ENCODE data around the gene SENP7.

- PRO-cap = no peak
Measured at GRCh38 chr3:100519394-100519746, 27.0 kb downstream of the TMEM45A start.

DNA sequence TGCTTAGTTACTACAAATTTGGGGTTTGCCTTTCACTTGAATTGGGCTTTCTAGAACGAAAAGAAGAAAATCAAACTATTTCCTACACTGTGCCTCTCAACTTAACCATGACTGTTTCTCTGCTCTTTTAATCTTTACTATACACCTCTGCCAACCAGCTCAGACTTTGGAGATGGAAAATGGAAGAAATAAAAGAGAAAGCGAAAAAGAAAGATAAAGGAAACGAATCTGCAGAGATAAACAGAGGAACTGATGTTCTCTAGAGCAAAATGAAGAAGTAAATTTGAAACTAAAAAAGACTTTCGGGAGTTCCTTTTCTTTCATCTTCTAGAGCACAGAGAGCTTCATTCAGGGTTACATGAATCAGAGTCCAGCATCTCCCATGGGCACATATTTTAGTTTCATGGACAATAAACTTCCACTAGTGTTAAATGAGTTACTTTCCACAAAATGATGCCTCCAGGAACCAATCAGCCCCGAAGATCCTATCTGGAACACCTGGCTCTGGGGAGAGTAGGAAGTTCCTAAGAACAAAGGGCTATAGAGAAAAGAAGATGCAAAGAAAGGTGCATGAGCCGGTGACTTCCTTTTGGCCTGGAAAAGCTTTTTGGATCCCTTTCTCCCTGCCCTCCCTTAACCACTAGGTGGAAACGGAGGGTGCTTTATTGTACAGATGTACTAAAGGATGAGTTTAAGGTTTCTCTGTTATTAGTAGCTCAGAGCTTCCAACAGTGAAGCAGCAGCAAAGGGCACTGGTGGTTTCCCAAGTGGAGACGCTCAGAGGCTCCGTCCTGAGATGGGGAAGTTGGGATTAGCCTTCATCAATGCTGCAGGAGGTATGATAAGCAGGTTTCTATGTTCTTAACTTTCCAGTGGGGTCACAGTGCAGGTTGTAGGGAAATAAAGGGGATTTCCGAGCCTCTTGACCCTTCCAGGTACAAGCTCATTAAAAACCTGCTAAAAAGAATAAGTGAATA, 6.1 kb upstream of the ADGRG7 start:
- PRO-cap = no peak

DNA sequence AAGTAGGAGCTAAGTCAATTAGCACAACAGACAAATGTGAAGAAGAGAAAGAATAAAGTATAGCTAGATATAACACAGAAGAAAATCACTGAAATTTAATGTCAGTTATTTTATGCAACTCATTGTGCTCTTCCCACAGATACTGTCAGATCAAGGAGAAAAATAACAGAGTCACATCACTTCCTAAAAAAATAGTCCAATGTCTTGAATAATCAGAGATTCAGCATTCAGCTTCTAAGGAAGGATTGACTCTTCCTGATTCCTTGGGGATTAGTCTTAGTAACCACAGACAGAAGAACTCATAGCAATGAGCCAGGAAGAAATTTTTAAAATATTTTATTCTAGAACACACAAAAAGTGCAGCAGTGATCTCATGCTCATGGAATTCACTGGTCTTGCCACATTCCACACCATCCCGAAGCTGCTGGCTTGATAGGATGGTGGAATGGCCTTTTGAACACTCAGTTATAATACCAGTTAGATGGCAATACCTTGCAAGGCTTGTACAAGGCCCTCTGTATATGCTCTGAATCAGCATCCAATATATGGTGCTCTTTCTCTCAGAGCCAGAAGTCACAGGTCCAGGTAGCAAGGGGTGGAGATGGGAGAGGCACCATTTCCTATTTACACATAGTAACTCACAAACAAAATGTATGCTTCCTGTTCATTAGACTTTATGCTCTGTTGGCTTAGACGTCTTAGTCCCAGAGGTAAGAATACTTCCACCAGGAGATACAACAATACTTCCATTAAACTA, 43.0 kb upstream of the ABI3BP start:
- PRO-cap = bidirectional peak, plus-strand start at position 468 of the sequence, minus-strand start at position 309 of the sequence

DNA sequence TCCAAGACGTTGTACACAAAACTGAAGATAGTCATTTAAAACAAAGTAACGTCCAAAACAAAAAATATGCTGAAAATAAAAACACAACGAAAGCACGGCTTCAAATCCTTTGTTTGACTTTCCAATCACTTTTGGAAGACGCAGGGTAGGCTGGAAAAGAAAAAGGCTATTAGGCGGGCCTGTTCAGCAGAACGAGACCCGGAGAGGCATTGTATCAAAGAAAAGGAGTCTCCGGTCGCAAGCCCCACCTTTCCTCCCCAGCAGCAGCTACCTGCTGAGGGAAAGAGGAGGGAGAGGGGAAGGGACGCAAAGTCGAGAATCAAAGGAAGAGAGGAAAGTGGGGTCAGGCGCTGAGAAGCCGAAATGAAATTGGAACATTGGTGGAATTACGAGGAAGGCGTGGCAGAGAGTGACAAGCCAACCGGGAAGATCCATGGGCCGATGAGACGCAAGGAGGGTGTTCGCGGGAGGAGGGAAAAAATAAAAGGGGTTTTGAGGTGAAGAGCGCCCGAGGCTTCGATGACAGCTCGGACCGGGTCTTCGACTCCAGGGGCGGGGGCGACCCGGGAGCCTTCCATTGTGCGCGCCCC, 539 bp downstream of the SENP7 start:
- PRO-cap = bidirectional peak, plus-strand start at position 209 of the sequence, minus-strand start at position 221 of the sequence; bidirectional peak, plus-strand start at position 483 of the sequence, minus-strand start at position 339 of the sequence

DNA sequence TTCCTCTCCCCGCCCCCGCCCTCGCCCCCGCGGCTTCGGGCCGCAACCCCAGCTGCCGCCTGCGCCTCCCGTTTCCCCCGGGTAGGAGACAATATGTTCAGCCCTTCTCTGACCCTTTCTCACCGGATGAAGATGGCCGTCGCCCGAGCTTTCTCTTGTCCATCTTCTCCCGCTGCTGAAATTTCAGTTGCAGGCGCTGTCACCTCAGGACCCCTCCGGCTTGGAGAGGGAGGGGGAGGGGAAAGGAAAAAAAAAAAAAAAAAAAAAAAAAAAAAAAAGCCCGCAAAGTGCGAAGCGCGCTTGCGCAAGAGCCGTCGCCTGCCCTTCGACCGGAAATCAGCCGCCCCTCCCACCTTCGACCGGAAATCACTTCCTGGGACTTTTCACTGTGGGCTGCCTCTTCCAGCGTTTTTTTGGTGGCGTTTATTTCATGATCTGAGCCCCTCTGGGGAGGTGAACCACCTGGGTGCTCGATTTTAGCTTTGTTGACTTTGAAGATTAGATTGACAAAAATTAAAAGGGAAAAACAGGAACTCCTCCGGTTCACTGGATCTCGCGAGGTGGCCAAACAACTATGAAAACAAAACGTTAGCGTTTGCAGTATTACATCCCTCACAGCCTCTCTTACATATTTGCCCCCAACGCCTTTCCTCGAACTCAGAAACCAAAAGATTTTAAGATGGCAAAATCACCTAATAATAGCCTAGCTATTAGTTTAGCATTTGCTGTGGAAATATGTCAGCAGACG, at the start of gene SENP7:
Gene SENP7 (minus strand): TSS at position 245 of the 748 bp plus-strand sequence.
- PRO-cap = bidirectional peak, plus-strand start at position 369 of the sequence, minus-strand start at position 177 of the sequence; bidirectional peak, plus-strand start at position 603 of the sequence, minus-strand start at position 576 of the sequence

GRCh38 chr3:101530465-101531039, 17.5 kb upstream of the SENP7 start:
- PRO-cap = no peak

- PRO-cap = no peak
Measured at GRCh38 chr3:101612947-101613280, 38.9 kb downstream of the PCNP start.

DNA sequence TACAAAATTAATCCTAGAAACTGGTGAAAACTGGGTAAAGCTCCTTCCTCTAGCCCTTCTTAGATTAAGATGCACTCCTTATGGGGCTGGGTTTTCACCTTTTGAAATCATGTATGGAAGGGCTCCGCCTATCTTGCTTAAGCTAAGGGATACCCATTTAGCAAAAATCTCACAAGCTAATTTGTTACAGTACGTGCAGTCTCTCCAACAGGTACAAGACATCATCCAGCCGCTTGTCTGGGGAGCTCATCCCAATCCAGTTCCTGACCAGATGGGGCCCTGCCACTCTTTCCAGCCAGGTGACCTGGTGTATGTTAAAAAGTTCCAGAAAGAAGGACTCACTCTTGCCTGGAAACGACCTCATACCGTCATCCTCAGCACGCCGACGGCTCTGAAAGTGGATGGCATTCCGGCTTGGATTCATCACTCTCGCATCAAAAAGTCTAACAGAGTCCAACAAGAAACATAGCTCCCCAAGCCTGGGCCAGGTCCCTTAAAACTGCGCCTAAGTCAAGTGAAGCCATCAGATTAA, 37.7 kb downstream of the ZBTB11 start:
- PRO-cap = no peak

DNA sequence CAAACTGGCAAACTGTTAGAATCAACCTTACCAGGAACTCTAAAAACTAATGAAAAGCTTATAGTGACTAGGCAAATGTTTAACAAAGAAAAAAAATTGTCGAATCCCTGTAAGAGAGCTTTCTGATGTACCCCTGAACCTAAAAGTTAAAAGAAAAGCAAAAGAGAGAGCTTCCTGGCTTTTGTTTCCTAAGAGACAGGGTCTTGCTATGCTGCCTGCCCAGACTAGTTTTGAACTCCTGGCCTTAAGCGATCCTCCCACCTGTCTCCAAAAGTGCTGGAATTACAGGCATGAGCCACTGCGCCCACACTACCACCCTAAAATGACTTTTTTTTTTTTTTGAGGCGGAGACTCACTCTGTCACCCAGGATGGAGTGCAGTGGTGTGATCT, 23.2 kb downstream of the ZBTB11 start:
- PRO-cap = no peak

- PRO-cap = no peak
Measured at GRCh38 chr3:101757488-101758839, 21.0 kb upstream of the NXPE3 start.

DNA sequence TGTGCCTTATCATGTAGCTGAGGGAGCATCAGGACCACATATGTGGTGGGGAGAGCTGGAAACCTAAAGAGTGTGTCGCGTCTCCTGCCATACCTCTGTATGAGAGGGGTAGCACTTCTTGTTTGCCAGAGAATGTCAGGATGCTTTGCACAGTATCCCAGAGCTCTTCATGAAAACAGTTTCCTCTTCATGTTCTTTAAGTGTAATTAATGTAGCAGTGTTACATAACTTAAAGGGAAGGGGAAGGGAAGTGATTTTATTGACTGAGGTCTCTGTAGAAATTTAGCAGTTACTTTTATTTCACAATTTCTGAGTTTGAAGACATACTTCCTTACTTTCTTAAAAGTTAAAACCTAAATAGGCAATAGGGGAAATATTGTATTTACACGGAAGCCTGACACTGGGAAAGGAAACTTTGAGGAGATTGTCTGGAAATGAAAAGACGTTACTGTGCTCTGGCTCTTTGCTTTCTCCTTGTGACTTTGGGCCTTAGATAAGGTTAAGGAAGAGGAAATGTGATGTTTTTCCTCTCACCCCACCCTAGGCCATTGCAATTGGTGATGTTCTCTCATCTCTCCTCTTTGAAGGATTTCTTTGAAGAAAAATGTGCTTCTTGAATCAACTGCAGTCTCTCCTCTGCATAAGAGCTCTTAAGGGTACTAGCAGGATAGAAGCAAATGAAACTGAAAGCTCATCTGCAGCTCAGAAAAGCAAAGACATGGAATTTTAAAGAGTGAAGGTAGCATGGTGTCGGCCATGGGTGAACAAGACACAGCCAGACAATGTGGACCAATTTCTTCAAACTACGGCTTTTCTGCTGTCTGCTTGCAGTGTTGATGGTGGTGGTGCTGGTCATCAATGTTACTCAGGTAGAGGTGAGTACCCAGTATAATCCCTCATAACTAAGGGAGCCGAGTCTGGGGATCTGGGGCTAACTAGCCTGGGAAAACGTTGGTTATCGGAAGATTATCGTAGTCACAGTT, 6.1 kb downstream of the NXPE3 start:
- PRO-cap = no peak

GRCh38 chr3:101801227-101801864, 22.3 kb downstream of the NXPE3 start:
- PRO-cap = no peak

DNA sequence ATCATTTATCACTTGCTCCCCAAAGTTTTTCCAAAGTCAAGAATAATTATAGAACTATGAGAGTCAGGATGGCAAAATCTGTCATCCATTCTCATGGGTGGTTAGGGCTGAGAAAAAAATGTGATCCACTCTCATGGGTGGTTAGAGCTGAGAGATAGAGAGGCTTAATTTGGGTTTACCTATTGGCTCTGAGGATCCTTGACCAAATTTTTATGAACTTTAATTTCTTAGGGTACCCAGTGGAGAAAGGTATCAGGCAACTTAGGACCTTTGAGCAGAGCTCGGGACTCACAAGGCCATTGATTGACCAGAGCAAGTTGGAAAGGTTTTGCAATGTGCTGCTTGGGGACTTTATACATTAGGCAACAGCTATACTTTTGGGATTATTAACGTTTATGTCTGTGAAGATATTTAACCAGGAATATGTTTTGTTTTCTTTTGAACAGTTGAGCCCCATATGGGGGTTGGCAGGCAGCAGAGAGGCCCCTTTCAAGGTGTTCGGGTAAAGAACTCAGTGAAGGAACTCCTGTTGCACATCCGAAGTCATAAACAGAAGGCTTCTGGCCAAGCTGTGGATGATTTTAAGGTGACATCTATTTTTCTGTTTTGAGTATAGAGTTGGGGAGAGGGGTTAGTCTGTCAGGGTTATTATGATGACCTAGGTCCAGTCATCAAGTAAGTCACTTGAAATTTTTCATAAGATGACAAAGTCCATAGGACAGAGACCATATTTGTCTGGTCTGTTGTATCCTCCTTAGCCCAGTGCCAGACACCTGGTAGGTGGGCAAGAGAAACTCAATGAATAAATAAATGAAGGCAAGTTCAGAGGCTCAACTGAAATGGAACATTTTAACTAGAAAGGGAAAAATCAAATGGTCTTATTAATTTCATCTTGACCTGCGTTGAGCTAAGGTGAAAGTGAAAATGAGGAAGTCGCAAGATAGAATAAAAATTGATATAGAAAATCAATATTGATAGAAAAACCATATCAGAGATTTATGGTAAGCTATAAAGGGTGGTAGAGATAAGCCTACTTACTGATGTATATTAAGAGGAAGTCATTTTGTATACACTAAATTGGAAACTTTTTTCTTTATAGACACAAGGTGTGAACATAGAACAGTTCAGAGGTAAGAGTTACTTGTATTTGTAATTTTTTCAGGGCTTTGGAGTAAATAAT, 2.7 kb downstream of the NFKBIZ start:
- PRO-cap = no peak

GRCh38 chr3:101854021-101854380, 4.7 kb downstream of the NFKBIZ start:
- PRO-cap = no peak

- PRO-cap = no peak
Measured at GRCh38 chr3:101865956-101866471, 16.7 kb downstream of the NFKBIZ start.

DNA sequence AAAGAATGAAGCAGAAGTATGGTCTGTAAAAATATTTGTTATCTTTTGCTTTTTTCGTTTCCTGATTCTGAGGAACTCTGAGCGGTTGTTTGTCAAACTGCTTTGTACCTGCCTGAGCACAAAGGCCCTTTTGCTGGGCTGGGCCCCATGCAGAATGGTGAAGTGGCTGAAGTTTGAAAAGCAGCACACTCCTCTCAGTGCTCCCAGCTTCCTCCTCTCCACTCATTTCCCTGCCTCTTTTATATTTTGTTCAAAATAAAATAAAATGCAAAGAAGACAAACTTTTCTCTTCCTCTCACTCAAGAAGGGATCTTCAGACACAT, 229.6 kb downstream of the NFKBIZ start:
- PRO-cap = unidirectional peak, plus-strand start at position 188 of the sequence

DNA sequence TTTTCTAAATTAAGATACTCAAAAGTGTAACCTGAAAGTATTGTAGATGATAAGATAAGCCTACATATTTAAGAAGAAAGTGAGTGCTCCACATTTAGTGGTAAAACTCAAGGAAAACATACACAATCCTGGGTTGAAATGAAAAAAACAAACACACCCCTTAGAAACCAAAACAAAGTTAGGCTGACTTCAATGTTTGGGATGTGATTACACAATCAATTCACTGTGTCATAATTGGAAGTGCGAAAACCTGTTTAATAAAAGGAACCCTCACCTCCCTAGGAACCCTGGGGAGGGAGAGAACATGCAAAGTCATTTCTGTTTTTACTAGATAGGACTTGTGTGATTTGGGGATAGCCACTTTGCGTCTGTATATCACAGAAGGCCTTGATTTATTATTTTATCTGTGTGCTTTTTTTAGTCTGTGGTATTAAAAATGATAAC, 274.9 kb downstream of the NFKBIZ start:
- PRO-cap = no peak

- PRO-cap = no peak
Measured at GRCh38 chr3:103976617-103977352, 1389.9 kb upstream of the ALCAM start.

GRCh38 chr3:104126910-104127441, 1239.7 kb upstream of the ALCAM start:
- PRO-cap = no peak

GRCh38 chr3:104127691-104128393, 1238.9 kb upstream of the ALCAM start:
- PRO-cap = no peak

Data from progenitor cell of endocrine pancreas (in vitro differentiated cells).